Mammary microvascular endothelial cell (primary cell): Measurements from ENCODE around the gene H3-4.

DNA sequence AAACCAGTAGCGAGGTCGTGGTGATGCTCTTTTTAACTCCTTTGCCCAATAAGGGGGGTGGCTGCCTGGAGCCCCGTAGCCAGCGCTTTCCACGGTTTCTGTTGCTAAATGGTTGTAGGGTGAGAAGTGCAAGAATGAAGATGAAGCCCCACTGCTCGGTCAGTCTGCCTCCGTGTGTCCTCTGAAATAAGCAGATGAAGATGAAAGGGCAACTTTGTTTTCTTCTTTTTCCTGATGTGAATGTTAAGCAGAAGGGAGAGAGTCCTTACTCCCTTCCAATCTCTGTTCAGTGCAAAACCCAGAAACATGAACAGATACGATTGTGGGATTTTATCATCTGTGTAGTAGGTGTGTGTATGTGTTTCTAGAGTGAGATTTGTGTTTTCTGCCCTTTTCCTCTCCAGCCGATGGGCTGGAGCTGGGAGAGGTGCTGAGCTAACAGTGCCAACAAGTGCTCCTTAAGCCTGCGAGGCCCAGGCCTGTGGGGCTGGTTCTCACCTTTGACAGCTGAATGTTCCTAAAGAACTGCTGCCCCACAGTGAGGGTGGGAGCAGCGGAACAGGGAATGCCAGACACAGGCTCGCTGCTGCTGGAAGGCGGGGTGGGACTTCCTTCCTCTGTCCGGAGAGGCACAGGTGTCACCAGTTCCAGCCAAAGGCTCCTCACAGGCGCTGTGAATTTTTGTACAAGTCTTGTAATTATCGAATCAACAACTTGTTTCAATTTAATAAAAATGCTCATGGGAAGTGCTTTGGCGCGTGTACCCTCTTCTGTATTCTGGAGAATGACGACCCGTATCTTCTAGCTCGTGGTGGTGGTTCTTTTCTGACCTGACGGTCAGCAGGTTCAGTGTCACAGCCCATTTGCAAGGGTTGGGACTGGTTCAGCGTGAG, 46.9 kb downstream of the COQ8A start:
- RAMPAGE, long total RNA = no peak

DNA sequence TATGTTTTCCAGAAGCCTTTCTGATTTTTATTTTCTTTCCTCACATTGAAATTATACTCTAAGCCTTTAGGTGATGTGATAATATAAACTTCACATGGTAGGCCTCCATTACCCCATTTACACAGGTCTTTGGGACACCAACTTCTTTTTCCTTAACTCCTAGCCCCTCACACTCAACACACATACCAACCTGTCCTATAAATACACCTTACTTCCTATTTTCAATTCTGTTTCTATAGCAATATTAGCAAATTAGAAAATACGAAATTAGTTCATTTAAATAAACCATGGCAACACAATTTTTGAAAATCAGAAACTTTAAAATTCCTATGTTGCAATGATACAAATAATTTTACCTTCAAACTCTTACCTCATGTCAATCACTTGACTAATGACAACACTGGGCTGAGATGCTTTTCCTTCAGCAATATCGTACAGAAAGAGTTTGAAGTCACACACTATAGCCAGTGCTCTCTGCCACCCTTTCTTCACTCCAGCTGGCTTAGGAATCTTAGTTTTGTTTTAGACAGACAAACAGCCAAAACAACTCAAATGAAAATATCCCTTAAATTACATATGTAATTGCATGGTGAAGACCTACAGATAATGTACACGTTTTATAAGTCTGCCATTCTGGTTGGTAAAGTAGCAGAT, 94.3 kb downstream of the COQ8A start:
- RAMPAGE, long total RNA = no peak

GRCh38 chr1:227299720-227300212, 18.5 kb downstream of the CDC42BPA start:
- RAMPAGE, long total RNA = no peak

GRCh38 chr1:227356295-227356988, 38.1 kb upstream of the CDC42BPA start:
- RAMPAGE, long total RNA = no peak

DNA sequence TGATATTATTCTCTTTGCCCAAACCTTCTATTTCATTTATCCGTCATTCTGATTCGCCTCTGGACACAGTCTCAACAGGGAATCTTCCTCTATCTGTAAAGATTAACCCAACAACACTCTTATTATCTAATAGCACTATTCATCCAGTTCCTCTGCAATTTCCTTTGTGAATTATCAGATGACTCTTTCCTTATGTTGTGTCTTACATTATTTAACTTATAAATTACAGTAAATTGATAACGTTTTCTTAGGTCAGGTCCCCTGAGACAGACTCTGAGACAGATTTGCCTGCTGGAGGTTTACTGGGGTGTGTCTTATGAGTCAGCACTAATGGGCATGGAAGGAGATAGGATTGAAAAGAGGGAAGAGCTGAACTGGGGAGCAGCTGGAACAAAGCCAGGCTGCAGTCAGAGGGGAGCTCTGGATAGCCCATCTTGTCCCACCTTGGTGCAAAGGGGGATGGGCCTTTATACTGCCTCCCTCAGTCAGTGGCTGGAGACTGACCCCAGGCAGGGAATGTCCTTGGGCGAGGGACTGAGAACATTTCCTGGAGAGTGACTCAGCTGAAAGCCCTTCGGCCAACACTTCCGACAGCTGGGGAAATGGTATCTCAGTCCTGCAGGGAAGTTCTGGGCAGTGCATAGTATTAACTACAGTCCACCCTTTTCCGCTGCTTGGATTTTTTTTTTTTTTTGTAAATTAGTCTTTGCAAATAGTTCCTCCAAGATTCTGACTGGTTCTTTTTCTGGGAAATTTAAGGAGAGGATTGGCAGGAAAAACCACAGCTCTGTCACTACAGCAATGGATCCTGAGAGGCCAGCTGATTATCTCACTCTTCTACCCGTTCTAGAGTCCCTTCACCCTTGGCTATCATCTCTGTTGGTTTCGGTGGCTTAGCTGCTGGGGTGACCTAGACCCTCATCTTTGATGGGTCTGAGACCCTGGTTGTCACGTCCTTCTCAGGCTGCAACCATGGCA, 39.0 kb upstream of the CDC42BPA start:
- RAMPAGE, long total RNA = no peak

- RAMPAGE, long total RNA = no peak
Observed at GRCh38 chr1:227560476-227561085, 2.8 kb upstream of the ZNF678 start.

GRCh38 chr1:227787157-227787460, 28.4 kb upstream of the PRSS38 start:
- RAMPAGE, long total RNA = no peak

GRCh38 chr1:227910030-227910373, 37.7 kb downstream of the WNT9A start:
- RAMPAGE, long total RNA = no peak

GRCh38 chr1:227925026-227925557, 22.6 kb downstream of the WNT9A start:
- RAMPAGE, long total RNA = no peak

- RAMPAGE, long total RNA = no peak
Observed at GRCh38 chr1:227948309-227948758, 602 bp upstream of the WNT9A start.

GRCh38 chr1:228141544-228142088, 1.5 kb downstream of the GUK1 start:
- RAMPAGE, long total RNA = no peak

DNA sequence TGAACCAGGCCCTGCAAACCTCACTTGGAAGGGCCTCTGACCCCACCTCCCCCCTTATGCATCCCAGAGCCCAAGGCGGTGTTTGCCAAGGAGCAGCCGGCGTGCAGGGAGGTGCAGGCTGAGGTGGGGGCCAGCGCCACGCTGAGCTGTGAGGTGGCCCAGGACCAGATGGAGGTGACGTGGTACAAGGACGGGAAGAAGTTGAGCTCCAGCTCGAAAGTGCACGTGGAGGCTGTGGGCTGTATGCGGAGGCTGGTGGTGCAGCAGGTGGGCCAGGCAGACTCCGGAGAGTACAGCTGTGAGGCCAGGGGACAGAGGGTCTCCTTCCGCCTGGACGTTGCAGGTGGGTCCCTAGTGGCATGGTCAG, 11.4 kb downstream of the OBSCN start:
- RAMPAGE, long total RNA = no peak

GRCh38 chr1:228368859-228369517, 37.6 kb downstream of the TRIM11 start:
- RAMPAGE, long total RNA = no peak

GRCh38 chr1:228396617-228397291, 9.9 kb downstream of the TRIM11 start:
- RAMPAGE, long total RNA = no peak

- RAMPAGE, long total RNA = no peak
Observed at GRCh38 chr1:228425123-228425687, at the start of gene H3-4. TSS of gene H3-4 (minus strand) at chr1:228425360.

GRCh38 chr1:228833820-228834221, 98.5 kb downstream of the RHOU start:
- RAMPAGE, long total RNA = no peak

DNA sequence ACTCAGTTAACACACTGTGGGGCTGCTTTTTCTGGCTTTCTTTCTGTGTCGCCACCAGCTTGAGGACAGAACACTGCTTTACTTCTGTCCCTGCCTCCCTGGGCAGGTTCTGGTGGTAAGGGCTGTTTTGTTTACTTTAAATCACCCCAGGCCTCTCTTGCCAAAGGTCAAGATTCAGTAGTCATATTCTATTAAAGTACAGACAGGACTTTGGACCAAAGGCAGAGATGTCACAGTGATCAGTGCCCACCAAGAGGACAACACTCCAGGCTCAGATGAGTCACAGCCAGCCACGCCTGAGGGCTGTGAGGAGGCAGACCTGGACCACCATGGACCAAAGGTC, 199.9 kb downstream of the RHOU start:
- RAMPAGE, long total RNA = no peak

- RAMPAGE, long total RNA = no peak
Observed at GRCh38 chr1:228978663-228979130, 243.4 kb downstream of the RHOU start.

GRCh38 chr1:229129818-229130780, 140.8 kb upstream of the RAB4A start:
- RAMPAGE, long total RNA = no peak

DNA sequence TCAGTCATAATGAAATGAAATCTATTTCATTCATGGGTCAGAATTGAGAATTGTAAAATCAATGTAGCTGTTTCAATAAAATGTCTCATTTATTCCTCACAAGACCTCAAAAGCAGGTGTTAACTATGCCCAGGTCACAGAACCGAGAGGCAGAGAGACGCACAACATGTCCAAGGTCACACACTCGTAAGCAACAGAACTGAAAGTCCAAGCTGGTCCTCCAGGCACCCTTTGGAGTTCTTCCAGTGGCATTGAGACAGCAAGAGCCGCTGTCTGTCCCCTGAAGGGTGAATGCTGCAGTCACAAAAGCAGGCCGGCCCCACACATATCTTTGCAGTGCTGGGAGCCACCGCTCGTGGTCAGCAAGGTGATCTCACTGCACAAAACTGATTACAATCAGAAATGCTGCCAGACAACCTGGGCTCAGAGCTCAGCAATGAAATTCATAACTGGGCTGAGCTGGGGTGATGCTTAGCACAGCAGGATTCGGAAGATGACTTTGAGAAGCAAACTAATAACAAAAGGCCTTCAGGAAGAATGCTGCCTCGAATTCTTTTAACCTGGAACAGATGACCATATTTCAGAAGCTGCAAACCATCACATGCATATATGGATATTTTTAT, 47.4 kb upstream of the RAB4A start:
- RAMPAGE, long total RNA = no peak